ENCODE results near the gene TP53I11.

DNA sequence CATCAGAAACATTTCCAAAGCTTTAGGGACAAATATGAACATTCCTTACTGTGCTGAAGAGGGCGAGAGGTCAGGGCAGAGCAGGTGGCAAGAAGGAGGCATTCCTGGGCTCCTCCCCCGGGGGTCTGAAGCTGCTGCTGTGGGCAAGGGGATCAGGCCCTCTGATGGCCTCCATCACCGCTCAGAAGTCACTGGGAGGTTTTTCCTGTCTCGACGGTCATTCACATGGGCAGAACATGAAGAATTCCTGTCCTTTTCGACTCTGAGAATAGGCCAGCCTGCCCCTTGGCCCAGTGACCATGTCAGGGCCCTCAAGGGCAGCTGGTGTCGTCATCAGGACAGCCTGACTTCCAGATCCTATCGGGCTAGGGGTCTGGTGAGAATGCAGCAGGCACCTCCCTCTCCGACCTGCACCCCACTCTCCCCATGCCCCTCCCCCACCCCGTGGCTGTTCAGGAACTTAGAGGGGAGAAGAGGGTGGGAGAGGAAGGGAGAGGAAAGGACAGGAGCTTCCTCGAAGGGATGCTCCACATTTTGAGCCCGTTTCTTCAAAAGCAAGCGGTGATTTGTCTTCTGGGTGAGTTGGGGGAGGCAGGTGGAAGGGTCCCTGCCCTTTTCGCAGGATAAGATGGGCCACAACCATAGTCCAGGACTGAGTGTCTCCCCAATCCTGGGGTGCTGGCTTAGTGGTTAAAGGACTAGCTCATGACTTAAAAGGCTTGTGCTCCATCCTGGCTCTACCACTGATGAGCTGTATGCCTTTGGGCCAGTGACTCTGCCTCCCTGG is 3.5 kb downstream of the TP53I11 start:
- RRBS = no CpG with 5 or more reads among the region's 14 CpGs

DNA sequence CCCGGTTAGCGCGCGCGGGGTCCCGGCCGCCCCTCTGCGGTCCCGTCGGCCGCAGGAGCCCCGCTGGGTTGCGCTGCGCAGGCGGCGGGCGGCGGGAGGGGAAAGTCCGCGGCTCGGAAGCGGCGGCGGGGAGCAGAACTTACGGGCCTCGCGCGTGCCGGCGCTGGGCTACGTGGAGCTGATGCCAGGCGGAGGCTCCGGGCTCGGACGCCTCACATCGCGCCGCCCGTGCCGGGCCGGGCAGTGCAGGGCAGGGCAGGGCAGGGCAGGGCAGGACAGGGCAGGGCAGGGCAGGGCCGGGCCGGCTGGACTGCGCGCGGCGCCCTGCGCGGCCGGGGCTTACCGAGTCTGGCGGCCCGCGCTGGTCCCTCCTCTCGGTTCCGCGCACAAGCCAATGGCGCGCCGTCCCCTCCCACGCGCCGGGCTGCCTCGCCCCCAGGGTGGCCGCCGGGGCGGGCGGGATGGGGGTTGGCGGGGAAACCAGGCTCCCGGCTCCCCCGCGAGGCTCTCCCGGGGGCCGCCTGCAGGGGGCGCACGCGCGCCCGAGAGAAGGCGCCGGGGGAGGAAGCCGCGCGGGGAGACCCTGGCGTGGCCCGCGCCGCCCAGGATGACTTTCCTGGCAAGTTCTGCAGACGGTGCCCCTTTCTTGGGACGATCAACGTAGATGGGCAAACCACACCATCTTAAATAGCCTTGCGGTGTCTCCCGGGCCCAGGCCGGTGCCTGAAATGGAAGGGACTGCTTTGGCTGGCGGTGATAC is at the start of gene TP53I11:
TP53I11 (minus strand) TSS at position 350 of the 760 bp plus-strand sequence.
- RRBS = 1% methylated on average over 31 of the region's 95 CpGs

DNA sequence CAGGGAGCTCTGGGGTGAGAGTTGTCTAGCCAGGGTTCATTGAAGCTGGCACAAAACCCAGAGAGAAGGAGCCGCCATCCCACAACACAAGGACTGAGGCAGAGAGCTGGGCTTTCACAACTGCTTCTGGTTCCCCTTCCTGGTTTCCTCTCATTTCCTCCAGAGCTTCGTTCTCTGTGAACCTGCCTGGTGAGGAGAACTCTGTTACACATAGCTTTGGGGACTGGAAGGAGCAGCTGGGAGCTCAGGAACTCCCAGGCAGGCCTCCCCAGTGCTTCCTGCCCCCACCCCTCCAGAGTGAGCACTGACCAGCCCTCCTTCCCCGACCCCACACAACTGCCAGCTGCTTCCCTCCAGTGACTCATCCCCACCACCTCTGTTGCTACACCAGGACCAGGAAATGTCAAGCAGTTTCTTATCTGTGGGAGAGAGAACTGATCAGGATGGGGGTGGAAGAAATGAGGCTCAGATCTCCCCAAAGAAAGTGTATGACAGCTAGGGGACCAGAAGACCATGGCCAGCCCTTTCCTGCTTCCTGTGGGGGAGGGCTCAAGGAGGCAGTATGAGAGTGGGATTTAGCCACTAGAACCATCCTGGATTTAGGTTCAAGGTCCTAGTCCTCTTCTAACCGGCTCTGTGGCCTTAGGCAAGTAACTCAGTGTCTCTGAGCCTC is 4.4 kb upstream of the TP53I11 start:
- RRBS = no CpG with 5 or more reads among the region's 4 CpGs

DNA sequence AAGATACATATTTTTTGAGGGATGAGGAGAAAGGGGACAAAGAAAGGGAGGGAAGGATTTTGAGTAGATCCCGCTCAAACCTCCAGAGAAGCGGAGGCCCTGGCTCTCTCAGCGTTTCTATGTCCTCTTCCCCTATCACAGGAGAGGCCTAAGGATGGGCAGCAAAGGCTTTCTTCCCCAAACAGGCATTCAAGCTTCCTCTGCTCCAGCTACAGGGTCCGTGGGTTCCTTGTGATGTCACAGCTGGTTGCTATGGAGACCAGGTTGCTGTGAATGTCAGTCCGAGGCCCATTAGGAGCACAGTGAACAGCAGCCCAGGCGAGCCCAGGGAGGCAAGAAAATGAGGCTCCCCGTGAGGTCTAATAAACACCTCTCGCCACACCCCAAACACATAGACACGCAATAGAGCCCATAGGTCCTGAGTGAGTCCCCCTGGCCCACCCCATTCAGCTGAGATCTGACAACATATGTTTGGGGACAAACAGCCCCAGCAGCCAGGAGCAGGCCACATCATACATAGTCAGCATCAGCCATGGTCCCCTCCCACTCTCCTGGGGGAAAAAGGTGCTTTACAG is 22.9 kb upstream of the TP53I11 start:
- RRBS = no CpG with 5 or more reads among the region's 9 CpGs

DNA sequence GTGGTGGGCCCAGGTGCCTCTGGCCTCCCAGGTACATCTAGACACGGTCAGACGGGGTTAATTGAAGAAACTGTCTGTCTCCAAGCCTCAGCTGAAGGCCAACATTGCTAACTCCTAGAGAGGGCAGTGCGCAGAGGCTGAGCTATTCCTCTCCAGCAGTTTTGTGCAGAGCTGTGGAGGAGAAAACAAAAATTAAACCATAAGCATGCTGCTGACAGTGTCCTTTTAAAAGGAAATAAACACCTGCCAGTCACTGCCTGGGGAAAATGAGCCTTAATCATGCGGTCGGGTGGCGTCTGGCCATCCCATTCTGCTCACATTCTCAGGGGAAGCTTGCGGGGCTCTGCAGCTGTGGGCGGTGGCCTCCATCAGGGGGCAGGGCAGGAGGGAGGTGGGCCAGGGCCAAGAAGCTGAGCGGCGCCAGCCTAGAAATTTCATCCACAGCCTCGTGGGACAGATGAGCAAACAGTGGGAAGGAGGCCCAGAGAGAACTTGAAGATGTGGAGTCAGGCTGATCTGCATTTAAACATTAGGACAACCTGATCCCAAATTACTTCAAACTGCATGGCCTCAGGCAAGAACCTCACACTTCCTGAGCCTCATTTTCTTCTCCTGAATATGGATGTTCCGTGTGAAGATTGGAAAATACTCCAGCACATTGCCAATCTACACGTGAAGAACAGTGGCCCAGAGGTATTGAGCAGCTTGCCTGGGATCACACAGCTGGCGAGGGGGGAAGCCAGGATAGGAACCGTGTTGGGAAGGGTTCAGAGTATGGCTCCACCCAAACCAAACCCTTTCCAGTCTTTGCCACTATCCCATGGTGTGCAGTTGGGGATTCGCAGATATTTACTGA is 71.1 kb upstream of the TP53I11 start:
- RRBS = no CpG with 5 or more reads among the region's 16 CpGs

GRCh38 chr11:45024300-45024600 is 73.6 kb upstream of the TP53I11 start:
- RRBS = no CpG with 5 or more reads among the region's 4 CpGs

DNA sequence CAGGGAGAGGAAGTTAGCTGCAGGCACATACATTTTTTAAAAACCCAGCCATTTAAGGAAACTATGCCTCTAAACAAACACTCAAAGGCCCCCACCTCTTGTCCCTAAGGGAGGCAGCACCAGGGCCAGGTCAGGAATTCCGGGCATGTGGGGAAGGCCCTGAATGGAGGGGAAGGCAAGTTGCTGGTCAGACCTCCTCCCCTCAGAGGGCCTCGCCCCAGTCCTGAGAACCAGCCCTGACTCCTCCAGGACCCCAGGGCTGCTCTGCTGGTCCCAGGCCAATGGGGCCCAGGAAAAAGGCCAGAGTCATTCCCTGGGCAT is 54.4 kb upstream of the PRDM11 start:
- RRBS = no CpG with 5 or more reads among the region's 2 CpGs

- RRBS = no CpG with 5 or more reads among the region's 3 CpGs
Observed at GRCh38 chr11:45094276-45094701, 52.1 kb upstream of the PRDM11 start.

- RRBS = 47% methylated on average over 5 of the region's 15 CpGs
Observed at GRCh38 chr11:45155038-45155801, 8.8 kb downstream of the PRDM11 start.

DNA sequence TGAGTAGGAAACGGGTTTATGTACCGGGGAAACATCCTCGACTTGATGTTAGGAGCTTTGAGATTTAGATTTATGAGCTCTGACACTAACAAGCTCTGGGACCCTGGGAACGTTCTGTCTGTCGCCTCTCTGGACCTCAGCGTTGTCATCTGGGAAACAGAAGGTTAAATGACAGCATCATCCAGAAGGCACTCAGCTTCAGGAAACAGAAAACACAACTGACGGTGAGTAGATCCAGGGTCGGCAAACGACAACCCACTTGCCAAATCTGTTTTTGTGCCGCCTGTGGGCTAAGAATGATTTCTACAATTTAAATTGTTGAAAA is 46.9 kb upstream of the SYT13 start:
- RRBS = no CpG with 5 or more reads among the region's 10 CpGs

DNA sequence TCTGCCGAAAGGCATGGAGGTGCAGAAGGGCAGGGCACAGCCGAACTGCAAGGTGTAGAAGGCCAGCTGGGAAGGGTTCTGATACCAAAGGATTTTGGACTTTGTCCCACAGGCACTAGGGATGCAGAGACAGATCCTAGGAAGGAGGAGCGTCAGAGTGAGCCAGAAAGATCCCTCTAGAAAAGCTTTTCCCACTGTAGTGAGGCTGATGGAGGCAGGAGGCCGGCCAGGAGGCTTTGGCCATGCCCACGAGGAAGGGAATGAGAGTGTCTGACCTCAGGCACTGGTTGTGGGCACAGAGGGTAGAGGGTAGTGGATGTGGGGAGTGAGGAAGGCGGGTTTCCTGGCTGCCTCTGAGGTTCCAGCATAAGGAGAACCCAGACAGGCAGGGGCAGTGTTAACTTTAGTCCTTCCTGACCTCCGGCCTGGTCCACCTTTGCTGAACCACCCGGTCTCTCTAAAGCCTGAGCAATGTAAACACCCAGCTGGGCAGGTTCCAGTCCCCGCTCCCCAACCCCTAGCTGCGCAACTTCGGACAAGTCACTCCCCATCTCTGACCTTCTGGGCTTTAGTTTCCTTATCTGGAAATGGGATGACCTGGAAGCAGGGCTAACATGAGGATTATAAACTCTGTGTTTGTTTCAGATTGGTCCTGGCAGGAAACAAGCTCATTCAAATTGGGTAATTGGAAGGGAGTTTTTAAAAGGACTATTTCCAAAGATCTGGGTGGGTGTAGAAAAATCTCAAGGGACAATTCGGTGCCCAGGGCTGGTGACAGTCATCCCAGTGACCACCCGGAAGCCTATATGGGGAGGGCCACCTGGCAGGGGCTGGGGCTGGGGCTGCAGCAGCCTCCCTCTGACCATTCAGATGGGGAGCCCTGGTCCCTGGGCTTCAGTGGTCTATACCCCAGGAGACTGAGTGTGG is 108.1 kb upstream of the SYT13 start:
- RRBS = no CpG with 5 or more reads among the region's 13 CpGs

DNA sequence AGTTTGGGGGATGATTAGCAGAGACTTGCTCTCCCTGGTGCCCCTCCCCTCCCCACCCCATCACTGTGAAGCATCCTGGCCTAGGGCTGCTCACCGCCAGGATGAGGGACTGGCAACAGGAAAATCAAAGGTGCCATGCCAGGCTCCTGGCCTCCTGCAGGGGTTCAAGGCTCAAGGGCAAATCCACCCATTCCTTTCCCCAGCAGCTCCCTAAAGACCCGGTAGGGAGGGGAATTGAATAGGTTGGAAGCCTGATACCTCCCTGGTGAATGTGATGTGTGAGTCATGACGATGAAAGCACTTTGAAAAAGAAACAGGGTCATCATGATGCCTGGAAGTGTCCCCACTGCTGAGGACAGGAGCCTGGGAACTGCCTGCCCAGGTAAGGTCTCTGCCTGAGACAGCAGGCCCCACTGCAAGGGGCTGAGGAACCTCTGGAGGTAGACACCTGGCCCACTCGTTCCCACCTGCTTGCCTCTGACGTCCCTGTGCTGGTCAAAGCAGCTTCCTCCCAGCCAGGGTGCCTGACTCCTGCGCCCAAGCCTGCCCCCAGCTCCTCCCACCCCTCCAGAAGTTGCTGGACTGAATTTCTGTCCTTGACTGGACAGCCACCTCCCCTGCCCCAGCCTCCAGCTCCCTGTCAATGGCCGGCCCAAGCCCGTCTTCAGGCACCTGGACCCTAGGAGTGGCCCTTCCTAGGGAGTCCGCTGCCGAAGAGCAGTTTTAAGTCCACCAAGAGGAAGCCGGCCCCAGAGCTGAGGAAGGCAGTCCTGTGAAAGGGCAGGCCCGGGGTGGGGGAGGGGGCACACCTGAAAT is 1.6 kb downstream of the CHST1 start:
- RRBS = 53% methylated on average over 5 of the region's 12 CpGs

GRCh38 chr11:45736358-45737064 is 68.4 kb upstream of the SLC35C1 start:
- RRBS = no CpG with 5 or more reads among the region's 2 CpGs

DNA sequence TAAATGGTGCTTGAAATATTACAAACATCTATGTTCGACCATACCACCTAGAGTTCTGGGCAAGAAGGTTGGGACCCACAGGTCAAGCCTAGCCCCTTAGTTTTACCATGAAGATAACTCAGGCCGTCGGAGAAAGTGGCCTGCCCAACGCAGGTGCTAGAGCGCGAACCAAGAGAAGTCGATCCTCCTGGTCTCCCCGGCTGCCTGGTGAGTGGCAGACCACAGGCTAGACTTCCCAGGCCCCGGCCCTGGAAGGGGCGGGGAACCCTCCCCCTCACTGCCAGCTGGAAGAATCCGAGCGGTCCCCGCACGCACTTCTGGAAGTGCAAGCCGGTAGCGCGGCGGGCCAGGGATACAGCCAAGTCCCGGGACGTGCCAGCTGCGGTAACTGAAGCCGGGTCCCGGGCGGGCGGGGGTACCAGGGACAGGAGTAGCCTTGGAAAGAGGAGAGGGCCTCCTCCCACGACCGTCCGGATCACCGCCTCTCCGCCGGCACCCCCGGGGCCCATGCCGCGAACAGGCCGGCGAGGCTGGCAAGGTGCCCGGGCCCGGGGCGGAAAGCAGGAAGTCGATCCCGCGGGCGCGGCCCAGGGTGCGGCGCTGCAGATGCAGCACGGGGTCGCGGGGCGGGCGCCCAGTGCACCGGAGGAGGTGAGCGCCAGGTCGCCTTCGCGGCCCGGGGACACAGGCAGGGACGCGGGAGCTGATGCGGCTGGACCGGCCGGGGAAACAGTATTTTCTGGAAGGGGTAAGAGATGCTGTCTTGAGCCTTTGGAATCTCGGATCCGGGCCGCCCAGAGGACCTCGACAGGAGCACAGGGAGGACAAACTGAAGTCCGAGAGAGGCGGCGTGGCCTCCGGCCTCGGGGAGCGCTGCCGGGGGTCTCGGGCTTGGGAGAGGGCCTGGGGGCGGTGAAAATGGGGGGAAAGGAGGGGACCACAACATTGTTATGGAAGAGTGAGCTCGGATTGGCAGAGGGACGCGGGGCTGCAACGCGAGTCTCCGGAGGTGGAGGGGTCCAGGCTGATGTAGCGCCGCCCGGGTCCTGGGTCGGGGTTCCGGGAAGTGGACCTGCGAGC is 839 bp upstream of the SLC35C1 start:
- RRBS = 11% methylated on average over 41 of the region's 87 CpGs

- RRBS = no CpG with 5 or more reads among the region's 16 CpGs
Observed at GRCh38 chr11:45823366-45824396, 18.7 kb downstream of the SLC35C1 start.

DNA sequence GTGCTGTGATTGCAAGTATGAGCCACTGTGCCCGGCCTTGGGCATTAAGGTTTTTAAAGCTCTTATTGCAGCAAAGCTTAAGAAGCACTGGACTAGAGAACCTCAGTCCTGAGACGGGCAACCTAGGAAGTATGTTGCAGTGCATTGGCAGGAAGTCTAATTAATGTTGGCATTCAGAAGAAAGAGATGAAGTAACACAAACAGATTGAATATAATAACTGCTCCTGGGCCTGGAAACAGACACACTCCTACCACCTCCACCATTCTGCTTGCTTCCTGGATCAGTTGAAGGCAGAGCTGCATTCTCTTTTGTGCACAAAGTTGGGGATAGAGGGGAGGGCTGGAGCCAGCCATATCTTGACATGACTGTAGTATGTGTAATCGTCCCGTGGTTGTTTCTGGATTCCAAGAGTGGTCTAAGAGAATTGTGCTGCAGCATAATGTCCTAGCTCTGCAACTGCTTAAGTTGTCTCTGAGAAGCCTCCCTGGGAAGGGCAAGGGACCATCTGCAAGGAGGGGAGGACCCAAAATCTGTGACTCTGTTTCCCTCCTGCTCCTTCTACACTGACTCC is 3.1 kb downstream of the CRY2 start:
- RRBS = no CpG with 5 or more reads among the region's 4 CpGs

DNA sequence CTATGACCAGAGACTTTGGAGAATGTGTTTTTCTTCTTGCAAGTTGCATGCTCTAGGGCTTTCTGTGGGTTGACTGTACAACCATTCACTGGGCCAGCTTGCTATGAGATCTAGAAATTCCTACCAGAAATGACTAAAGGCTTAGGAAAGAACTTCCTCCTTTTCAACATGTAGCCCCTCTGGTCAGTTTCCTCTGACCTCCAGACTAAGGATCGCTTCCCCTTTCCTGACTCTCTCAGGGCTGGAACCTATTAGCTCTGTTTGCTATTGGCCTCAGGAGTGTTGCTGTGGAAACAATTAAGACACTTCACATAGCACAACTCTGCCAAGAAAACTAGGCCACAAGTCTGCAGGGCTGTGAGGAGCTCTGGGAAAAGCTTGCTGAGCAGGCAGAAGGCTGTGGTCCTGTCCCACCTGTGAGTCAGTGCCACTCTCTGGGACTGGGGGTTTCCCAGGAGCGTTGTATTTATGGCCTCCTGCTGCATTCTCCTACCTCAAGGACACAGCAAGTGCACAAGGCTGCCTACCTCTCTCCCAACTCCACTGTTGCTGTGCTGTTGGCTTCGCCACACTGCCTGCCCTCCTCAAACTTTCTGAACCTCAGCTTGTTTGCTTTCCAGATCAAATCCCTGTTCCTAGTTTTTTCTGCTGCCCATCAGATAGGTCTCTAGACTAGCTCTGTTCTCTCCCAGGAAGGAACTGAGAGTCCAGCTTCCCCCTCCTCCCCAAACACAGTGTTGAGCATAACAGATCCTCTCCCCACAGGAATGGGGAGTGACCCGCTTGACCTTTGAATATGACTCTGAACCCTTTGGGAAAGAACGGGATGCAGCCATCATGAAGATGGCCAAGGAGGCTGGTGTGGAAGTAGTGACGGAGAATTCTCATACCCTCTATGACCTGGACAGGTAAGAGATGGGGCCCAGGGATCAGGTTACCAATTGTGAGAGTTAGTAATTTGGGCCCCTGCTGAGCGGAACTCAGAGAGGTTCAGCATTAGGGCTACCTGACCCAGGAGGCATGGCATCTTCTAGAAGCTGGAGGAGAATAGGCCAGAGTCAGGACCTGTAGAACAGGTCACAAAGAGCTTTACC is 11.0 kb downstream of the CRY2 start:
- RRBS = no CpG with 5 or more reads among the region's 7 CpGs

GRCh38 chr11:45871737-45872585 is 13.5 kb upstream of the MAPK8IP1 start:
- RRBS = no CpG with 5 or more reads among the region's 10 CpGs

DNA sequence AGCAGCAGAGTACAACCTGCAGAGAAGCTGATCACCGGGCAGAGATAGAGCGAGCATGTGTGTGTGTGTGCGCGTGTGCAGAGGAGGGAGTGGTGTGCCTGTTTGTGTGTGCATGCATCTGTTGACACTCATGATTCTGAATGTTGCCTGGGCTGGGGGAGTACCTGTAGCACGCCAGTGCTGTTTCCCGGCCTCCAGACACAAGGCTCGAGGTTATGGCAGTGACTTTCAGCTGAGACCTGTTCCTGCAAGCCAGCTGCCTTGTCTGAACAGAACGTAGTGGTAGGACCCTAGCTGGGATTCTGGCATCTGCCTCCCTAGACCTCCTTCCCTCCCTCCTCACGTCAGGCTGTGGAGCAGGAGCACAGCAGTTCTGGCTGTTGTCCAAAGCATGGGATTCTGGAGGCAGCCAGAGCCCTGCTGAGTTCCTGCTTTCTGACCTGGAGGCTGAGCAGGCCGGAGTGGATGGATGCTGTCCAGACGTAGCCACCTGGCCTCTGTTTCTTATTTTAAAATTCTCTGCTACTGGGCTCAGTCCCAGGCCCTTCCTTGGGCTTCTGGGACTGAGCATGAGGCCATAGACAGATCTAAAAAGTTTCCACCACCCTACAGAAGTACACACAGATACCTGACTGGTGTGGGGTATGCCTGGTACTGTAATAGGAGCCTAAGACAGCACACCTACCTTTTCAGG is 4.3 kb upstream of the MAPK8IP1 start:
- RRBS = no CpG with 5 or more reads among the region's 11 CpGs

- RRBS = 64% methylated on average over 2 of the region's 12 CpGs
Observed at GRCh38 chr11:45908739-45909276, 1.7 kb upstream of the FREY1 start.

Data from SK-N-MC (cell line).